Body of pancreas (tissue), 2 donors: ENCODE results near the gene SMAD7.

- PRO-cap = no peak
- RAMPAGE, long total RNA, 2 experiments = no peak in any of the 2 experiments
These were observed 50.8 kb downstream of the SLC14A2 start for GRCh38 chr18:45665953-45666552.

DNA sequence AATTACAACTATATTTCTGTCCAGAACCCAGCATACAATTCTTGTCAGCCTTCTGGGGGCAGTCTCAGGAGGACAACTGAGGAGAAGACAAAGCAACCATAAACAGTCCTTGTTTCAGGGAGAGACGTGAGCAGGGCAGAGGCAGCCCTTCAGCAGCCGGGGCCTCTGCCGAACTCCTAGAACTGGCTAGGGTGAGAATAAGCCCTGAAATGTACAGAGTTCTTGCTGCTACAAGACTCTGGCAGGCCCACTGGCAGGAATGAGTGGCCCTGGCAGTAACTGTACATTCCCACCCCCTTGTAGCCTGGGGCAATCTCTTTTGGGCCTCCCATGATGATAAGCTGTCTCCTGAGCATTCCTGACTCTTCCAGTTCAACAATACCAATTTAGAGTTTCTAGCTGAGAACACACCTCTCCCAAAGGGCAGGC, 15.4 kb upstream of the C18orf25 start:
- PRO-cap = no peak
- RAMPAGE, long total RNA, 2 experiments = no peak in any of the 2 experiments

DNA sequence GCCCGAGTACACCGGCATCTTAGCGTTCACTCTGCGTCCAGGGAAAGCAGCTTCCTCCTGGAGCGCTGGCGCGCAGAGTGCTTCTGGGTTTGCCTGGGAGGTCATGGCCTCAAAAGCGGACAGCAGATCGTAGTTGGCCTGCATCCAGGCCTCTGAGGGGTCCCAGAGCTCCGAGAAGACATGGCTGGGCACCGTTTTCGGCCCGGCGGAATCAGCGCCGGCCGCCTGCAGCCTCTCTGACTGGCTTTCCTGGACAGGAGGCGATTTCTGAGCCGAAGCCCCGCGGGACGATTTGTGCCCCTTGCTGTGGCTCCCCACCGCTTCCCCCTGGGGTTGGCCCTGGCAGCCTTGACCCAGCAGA, 12.5 kb downstream of the ELOA2 start:
- PRO-cap = unidirectional peak, minus-strand start at position 82 of the sequence
- RAMPAGE, long total RNA, 2 experiments = no peak in any of the 2 experiments

DNA sequence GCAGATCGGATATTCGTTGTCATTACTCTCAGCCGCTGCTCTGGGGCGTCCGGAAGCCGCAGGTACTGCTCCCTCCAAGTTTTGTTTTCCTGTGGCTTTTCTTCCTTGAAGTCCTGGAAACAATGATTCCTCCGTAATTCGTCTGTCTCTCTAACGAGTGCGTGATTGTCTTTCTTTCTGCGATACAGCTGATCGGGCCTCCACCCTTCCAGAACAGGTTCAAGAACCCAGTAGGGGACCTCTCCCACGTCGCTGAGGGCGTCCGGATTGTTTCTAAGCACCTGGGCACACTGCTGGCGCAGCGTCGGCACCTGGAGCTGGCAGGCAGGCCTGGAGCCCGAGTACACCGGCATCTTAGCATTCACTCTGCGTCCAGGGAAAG, 2.1 kb downstream of the ELOA2 start:
- PRO-cap = no peak
- RAMPAGE, long total RNA, 2 experiments = no peak in any of the 2 experiments

DNA sequence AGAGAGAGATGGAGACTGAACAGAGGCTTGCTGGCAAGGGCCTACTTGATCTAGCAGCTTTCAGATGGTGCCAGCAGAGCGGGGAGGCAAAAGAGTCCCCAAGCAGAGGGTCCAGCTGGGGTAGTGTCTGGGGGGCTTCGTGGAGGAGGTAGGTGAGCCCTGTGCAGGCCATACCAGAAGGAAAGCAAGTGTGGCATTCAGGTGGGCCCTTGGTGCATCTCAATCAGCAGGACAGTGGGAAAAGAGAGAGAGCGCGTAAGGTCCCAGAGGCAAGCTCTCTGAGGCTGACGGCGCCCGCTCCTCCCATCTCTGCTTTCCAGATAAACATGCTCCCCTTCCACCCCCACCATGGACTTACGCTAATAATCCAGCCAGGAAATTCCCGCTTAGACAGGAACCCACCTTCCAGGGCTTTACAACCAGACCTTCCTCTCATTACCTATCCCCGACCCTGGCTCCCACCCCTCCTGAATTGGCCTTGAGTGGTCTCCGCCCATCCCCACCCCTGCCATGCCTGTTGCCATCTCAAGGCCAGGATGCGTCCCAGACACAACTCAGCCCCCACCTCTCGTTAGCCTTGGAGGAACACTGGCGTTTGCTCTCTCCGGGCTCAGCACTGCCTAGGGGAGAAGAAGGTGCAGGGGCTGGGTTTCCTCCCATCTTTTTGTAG, 131.2 kb downstream of the SMAD2 start:
- PRO-cap = no peak
- RAMPAGE, long total RNA, 2 experiments = no peak in any of the 2 experiments

DNA sequence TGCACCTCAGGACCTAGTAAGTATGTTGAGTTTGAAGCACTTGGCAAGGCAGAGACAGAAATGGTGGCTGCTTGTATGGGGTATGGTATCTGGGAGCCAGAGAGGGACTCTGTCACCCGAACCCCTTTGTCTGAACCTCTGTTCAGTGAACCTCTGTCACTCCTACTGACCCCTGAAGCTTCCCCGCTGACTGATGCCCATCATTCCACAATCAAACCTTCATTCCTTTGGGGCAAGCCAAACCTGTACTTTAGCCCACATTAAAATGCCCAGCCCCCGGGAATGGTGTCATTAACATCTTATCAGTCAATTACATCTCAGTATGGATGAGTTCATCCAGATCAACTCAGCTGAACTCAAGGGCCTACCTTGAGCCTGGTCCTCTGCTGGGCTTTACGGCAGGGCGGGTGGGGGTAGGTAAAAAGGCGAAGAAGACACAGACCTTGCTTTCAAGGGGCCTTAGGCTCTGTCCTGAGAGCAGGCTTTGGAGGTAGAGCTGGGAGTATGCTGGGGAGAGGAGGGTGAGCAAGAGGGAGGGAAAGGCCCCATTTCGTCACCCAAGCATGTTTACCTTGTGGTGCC, 154.4 kb upstream of the SMAD2 start:
- PRO-cap = no peak
- RAMPAGE, long total RNA, 2 experiments = no peak in any of the 2 experiments

GRCh38 chr18:48085595-48086310, 155.3 kb upstream of the SMAD2 start:
- PRO-cap = no peak
- RAMPAGE, long total RNA, 2 experiments = no peak in any of the 2 experiments

DNA sequence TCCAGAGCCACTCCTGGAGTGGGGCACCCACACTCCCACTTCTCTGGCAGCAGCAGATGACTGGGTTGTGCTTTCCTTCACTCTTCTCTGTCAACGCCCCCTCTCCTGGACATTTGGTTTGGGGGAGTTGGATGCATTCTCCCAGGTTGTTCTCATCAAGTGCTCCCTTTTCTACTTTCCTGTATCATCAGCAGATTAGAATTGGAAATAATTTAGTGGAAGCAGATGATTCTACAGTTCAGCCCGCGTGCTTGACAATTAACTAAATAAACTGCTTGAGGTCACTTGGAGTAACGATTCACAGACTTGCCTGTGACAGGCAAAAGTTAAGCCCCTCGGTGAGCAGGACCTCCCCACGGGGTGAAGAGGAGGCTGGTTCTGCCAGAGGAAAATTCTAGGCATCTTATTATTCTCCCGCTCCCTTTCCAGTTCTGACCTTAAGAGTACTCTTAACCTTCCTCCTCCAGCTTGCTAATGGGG, 169.6 kb upstream of the SMAD2 start:
- PRO-cap = no peak
- RAMPAGE, long total RNA, 2 experiments = no peak in any of the 2 experiments

- PRO-cap = no peak
- RAMPAGE, long total RNA, 2 experiments = no peak in any of the 2 experiments
These were observed 490 bp downstream of the ZBTB7C start for GRCh38 chr18:48408739-48409047.

- PRO-cap = no peak
- RAMPAGE, long total RNA, 2 experiments = no peak in any of the 2 experiments
These were observed 37.3 kb upstream of the ZBTB7C start for GRCh38 chr18:48446531-48446910.

GRCh38 chr18:48540271-48541009, 1.6 kb downstream of the CTIF start:
- PRO-cap = bidirectional peak, plus-strand start at chr18:48540750, minus-strand start at chr18:48540677
- RAMPAGE, long total RNA, 2 experiments = no peak in any of the 2 experiments

DNA sequence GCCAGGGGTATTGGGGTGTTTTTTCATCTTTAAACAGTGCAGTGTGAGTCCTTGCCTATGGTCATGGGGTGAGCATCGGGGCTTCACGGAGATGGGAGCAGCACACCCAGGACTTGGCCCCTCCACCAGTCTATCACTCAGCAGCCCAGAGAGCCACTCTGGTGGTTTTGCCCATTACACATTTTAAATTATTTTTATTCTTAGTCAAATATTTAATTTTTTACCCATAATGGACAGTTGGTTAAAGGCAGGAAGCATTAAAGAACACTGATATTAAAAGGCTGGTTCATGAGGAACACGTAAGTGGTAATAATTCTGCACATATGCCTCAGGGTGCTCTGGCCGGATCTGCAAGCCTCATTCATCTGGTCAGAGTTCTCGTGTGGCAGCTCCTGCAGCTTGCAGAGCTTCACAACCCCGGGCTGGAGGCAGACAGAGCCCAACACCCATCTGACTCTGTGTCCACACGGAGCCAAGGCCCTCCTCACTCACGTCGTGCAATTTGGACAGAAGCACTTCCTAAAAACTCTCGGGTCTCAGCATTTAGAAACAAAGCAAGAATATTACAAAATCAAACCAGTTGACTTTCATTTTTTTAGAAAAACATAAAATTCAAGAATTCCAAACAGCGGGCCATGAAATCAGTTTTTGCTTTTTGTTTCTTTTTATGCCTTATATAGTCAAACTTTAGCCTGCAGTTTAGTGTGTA, 204.1 kb downstream of the CTIF start:
- PRO-cap = no peak
- RAMPAGE, long total RNA, 2 experiments = no peak in any of the 2 experiments

- PRO-cap = no peak
- RAMPAGE, long total RNA, 2 experiments = no peak in any of the 2 experiments
These were observed 200.2 kb downstream of the SMAD7 start for GRCh38 chr18:48750493-48750984.

DNA sequence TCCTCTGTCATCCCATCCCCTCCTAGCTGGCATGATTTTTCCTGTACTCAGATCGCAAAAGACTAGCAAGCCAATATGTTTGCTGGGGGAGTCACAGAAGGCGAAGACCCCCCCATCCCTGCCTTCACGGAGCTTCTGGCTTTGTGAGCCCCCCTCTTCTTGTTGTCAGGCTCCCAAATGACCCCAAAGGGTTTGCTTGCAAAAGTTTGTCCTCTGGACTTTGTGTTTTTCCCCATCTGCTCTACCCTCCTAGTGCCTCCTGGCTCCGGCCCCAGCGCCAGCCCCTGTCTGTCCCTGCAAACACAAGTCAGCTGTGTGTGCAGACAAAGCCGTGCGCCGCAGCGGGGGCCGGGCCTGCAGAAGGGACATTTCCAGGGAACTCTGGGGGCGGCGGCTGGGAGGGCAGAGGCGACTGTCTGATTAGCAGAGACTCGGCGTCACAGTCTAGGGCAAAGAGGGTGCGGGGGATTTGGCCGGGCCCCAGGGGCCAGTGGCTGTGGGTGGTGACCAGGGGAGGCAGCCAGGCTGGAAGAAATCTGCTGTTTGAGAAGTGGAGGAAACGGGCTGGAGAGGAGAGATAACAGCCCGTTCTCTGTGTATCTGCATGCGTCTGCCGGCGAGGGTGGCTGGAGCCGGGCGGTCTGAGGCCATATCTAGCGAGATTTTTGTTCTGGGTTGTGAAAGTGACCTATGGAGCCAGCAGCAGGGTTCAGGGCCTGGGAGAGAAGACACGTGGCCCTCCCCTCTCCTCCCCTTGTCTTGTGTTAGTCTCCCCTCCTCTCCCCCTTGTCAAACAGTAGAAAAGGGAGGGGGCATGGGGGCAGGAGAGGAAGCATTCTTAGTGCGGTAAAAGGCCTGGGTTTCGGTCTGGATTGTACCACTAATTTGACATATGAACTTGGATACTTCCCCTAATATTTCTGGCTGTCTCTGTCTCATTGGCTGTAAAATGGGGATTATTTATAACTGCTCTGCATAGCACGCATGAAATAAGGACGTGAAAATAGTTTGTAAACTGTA, 169.5 kb downstream of the SMAD7 start:
- PRO-cap = bidirectional peak, plus-strand start at position 595 of the sequence, minus-strand start at position 615 of the sequence
- RAMPAGE, long total RNA, 2 experiments = no peak in any of the 2 experiments

DNA sequence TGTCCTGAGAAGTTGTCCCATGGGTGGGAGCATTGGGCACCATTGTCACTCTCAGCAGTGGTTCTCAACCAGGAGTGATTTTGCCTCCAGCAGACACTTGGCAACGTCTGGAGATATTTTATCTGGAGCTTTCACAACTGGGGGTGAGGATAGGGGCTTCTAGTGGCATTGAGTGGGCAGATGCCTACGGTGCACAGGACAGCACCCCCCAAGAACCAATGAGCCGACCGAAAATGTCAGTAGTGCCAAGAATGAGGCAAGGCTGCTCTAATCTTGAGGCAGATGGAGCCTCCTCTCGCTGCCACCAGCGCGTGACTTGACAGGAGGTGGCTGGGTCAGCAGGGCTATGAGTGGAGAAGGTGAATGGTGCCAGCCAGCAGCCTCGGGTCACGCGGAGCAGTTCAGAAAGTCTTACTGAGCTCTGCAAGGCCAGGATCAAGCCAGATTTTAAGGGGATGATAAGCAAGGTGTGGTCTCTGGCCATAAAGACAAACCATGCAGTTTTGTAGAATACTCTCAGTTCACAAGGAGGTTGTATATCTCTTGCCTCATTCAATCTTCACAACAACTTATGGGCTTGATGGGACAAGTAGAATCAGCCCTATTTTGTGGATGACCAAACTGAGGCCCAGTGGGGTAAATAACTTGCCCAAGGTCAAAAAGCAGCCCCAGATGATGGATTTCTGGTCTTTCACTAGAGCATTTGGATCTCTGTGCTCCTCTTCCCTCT, 151.9 kb downstream of the SMAD7 start:
- PRO-cap = no peak
- RAMPAGE, long total RNA, 2 experiments = no peak in any of the 2 experiments

- PRO-cap = no peak
- RAMPAGE, long total RNA, 2 experiments = no peak in any of the 2 experiments
These were observed 135.7 kb downstream of the SMAD7 start for GRCh38 chr18:48814946-48815508.

GRCh38 chr18:48878827-48879615, 71.7 kb downstream of the SMAD7 start:
- PRO-cap = no peak
- RAMPAGE, long total RNA, 2 experiments = no peak in any of the 2 experiments

DNA sequence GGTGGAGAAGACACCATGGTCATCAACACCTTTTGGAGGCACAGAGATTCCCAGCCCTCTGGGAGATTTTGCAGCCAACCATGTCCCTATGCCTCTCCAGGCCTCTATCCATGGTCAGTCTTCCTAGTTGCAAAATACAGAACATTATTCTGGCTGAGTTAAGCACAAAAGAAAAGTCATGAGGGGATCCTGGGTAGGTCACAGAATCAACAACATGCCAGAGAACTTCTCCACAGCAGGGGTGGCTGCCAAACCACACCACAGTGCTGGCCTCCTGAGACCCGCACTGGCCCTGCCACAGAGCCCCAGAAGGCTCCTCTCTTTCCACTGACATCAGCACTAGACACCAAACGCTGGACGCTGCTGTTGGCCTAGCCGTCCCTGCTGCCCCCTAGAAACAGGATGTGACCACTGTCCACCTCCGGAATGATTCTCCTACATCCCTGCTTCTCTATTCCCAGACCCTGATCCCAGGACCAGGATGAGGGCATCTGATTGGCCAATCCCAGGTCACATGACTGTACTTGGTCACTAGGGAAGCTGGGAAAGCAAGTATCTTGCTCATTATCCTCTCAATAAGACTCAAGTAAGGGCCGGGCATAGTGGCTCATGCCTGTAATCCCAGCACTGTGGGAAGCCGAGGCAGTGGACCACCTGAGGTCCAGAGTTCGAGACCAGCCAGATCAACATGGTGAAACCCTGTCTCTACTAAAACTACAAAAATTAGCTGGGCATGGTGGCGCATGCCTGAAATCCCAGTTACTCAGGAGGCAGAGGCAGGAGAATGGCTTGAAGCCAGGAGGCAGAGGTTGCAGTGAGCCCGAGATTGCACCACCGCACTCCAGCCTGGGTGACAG, 47.6 kb downstream of the SMAD7 start:
- PRO-cap = no peak
- RAMPAGE, long total RNA, 2 experiments = no peak in any of the 2 experiments

DNA sequence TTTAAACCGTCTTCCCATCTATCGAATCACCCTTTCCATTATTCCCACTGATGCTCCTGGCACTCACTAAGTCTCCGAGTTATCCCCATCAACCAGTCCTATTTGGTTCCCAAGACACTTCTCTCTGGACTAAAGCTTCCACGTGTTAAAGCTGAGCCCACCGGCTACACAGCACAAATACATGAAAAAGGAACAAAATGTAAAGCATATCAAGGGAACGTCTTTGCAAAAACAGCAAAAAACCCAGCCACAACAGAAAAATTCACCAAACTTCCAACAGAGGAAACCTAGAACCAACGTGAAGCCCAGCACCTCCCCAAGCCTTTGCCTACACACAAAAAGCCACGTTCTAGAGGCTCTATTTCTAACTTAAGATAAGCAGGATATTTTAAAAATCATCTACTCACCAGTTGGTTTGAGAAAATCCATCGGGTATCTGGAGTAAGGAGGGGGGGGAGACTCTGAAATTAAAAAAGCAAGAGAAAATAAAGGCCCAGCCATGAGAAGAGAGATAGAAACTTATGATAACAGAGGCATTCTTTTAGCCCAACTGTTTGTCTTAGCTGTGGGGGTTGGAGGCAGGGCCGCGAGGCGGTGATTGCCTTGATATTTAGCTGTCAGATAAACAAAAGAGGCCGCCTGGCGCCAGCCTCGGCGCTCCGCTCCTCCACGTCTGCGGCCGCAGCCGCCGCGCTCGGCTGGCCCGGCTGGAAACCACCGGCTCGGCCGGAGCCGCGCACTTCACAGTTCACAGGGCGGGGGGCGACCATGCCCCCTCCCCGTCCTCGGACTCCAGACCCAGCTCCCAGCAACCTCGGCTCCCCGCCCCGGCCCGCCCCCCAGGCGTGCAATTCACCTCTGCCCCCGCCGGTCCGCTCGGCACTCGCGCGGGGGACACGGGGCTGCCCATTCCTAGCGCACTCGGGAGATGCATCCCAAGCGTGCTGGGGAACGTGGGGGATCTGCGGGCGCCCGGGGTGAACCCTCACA, 2.5 kb downstream of the SMAD7 start:
- PRO-cap = bidirectional peak, plus-strand start at position 657 of the sequence, minus-strand start at position 675 of the sequence
- RAMPAGE, long total RNA, 2 experiments = no peak in any of the 2 experiments

DNA sequence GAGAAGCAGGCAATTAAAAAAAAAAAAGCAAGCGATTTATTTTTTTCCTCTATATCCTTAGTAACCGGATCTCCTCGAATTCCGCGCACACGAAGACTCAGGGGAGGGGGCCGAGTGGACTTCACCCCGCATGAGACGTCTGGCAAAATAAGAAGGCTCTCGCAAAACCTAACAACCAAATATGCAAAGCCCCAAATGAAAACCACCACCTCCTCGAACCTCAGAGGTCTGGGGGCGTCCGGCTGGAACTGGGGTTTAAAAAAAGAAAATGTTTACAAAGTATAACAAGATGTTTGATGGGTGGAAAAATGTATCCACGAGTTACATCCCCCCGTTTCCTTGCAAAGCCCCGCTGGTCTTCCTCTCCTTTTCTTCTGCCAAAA, at the start of gene SMAD7:
SMAD7 (minus strand) TSS at position 14 of the 383 bp plus-strand sequence.
- PRO-cap = no peak
- RAMPAGE, long total RNA, 2 experiments = no peak in any of the 2 experiments